GM23338 (cell line): ENCODE measurements around a stretch of chr6.

DNA sequence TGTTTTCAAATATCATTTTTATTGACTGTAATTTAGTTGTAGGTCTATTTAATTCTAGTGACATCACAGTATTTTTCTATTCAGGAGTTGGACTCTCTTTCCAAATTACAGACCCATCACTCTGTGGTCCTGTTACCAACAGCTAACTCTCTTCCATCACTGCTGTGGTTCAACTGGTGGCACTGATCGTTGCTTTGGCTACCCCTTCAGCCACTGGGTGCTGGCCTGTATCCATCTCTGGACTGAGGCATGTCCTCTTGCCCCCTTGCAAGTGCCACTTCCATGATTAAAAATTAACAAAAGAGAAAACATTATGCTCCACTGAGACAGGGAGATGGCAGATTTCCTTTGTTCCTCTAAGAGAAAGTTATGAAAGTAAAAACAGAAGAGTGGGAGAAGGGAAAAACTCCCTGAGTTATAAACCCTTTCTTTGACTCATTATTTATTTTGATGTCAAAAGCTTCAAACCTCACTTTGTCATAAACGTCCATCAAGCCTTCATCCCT is 49.6 kb upstream of the PBOV1 start:
- PRO-cap: no peak
- RAMPAGE, long total RNA: no peak

- PRO-cap: no peak
- RAMPAGE, long total RNA: no peak
Observed at GRCh38 chr6:138432821-138433162, 28.8 kb downstream of the HEBP2 start.

- PRO-cap: no peak
- RAMPAGE, long total RNA: no peak
Observed at GRCh38 chr6:139014985-139015535, 13.5 kb upstream of the ABRACL start.

DNA sequence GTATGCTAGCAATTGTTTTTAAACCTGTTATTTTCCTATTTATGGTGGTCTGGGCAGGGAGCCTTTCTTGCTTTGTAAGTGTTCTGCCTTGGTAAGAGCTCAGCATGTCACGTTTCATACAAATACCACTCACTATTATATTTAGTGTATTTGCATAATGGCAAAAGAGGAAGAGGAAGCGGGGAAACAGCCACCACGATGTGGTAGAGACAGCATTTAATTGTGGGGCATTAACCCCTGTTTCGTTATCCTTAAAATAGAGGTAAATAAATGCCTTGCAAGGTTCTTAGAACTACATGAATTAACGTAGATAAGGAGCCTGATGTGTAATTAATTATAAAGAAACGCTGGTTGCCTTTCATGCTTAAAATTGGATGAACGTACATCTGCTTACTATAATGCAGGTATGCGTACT is 2.0 kb downstream of the ABRACL start:
- PRO-cap: no peak
- RAMPAGE, long total RNA: no peak

GRCh38 chr6:139132744-139133337 is 2.0 kb upstream of the HECA start:
- PRO-cap: no peak
- RAMPAGE, long total RNA: no peak

- PRO-cap: no peak
- RAMPAGE, long total RNA: no peak
Observed at GRCh38 chr6:139144054-139145236, 9.6 kb downstream of the HECA start.

DNA sequence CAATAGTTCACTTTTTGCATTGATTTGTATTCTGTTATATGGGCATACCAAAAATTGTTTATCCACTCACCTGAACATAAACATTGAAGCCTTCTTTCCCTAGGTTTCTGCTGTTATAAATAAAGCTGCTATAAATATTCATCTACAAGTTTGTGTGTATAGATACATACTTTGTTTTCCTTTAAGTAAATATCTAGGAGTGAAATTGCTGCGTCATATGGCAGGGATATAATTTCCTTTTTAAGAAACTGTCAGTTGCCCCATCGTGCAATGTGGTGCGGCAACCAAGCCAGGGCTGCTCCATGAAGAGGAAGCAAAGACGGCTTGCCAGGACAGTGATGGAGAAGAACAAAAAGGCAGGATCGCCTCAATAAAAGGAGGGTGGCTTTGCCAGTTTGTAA is 36.7 kb downstream of the CITED2 start:
- PRO-cap: no peak
- RAMPAGE, long total RNA: no peak

DNA sequence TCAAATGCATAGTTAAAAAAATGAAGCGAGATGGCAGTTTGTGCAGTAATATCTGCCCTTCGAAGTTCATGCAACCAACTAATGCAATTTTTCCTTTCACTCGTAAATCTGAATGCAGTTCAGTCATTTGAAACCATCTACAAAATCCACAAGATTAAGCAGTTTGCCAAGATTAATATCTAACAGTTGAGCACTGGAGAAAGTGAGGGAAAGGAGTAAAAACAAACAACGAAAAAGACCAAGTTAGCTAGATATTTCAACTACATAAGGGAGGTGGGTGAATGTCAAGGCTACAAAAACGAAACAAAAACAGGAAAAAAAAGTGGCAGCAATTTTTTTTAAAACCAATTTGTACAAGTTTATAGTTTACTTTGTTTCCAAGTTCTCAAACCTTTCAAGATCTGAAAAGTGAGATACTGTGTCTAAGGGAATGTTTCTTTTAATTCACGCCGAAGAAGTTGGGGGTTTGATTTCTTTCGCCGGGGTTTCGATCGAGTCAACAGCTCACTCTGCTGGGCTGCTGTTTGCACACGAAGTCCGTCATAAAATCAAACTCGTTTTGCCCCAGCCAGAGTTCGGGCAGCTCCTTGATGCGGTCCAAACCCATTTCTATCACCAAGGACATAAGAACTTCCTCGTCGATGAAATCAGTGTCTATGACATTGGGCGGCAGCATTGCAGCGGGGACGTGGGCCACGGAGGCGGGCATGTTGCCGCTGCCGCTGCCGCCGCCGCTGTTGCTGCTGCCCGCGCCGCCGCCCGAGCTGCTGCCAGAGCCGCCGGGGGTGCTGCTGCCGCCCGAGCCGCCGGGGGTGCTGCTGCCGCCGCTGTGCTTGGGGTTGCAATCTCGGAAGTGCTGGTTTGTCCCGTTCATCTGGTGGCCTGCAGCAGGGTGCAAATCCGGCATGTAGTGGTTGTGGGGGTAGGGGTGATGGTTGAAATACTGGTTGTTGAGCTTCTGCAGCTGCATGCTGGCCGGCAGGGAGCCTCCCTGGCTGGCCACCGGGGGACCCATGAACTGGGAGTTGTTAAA is 1.5 kb downstream of the CITED2 start:
- PRO-cap: bidirectional peak, plus-strand start at position 471 of the sequence, minus-strand start at position 160 of the sequence; bidirectional peak, plus-strand start at position 864 of the sequence, minus-strand start at position 739 of the sequence
- RAMPAGE, long total RNA: no peak

GRCh38 chr6:139375710-139376350 is 1.4 kb upstream of the CITED2 start:
- PRO-cap: bidirectional peak, plus-strand start at chr6:139376004, minus-strand start at chr6:139375947
- RAMPAGE, long total RNA: no peak

- PRO-cap: no peak
- RAMPAGE, long total RNA: no peak
Observed at GRCh38 chr6:139490267-139490926, 115.9 kb upstream of the CITED2 start.

GRCh38 chr6:139578153-139578645 is 203.8 kb upstream of the CITED2 start:
- PRO-cap: no peak
- RAMPAGE, long total RNA: no peak

- PRO-cap: no peak
- RAMPAGE, long total RNA: no peak
Observed at GRCh38 chr6:139589930-139590850, 215.7 kb upstream of the CITED2 start.

GRCh38 chr6:140064346-140064807 is 689.9 kb upstream of the CITED2 start:
- PRO-cap: no peak
- RAMPAGE, long total RNA: no peak

DNA sequence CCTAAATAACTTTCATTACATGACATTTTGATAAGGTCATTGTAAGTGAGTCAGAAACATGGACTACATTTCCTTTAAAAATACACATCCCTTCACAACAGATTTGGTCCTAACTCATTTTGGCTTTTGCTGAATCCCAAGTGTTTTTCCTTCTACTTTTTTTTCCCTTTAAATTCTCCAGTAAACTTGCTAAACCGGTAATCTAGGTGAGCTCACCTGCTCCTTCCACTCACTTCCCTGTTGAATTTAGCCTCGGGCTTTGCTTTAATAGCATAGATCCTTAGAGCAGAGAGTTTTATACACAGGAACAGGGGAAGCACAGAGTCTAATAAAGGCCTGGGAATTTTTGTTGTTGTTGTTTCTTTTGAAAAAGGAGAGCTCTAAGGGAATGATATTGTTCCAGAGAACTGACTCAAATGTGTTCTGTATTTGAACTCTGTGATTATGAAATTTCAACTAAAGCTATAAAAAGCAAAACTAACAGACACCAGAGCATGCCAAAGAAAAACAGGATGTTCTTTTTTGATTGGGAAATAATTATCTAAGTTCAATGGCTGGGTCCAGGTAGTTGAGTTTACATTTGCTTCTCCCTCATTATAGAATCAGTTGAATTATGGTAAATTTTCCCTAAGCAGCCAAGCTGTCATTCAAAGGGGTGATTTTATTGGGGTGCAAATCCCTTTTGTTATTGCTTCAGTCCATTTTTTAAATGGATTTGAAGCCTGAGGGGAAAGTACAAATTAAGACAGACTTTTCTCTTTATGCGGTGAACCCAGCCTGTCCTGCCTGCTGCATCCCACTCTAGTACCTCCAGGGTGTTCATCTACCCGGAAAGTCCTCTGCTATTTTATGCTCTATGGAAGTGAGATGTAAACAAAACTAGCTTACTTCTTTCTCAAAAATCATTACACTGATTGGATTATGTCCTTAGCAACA is 1088.5 kb upstream of the CITED2 start:
- PRO-cap: no peak
- RAMPAGE, long total RNA: no peak

DNA sequence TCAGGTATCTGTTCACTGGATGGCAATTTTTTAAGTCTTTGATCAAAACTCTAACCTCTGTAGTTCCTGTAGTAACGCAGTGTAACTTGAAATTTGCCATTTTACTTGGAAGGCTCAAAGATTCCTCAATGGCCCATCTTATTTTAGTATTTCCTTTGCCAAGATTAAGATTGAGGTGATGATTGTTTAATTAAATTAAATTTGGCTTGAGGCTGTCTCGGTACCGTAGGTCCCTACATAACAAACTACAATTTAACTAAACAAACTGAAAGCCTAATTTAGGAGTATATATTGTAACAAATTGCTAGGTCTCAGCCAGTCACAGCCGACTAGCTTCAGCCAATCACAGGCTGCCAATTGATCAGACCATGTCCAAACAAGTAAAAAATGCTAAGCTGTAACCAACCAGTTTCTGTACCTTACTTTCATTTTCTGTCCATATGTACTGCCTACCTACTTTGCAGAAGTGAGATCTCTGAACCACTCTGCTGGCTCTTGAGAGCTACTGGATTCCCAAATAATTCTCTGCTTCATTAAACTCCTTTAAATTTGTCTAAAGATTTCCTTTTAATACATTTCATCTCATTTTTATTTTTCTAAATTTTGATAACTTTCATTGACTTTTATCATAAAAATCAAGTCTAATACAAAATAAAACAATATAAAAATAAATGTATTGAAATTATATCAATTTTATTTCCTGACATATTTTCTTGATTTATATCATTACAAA is 648.0 kb upstream of the GJE1 start:
- PRO-cap: no peak
- RAMPAGE, long total RNA: no peak

- PRO-cap: no peak
- RAMPAGE, long total RNA: no peak
Observed at GRCh38 chr6:141988264-141988854, 144.4 kb upstream of the GJE1 start.

DNA sequence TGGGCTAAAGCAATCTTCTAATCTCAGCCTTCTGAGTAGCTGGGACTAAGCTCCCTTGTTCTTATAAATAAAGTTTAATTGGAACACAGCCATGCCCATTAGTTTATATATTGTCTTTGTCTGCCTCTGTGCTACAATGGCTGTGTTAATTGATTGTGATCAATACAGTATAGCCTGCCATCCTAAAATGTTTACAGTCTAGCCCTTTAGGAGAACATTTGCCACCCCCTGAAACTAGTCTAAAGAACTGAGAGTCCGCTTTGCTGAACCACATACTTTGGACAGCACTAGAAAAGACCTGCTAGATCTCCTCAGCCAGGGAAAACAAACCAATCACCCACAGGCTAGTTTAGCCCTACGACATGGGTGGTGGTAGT is 72.1 kb downstream of the ADGRG6 start:
- PRO-cap: no peak
- RAMPAGE, long total RNA: no peak

DNA sequence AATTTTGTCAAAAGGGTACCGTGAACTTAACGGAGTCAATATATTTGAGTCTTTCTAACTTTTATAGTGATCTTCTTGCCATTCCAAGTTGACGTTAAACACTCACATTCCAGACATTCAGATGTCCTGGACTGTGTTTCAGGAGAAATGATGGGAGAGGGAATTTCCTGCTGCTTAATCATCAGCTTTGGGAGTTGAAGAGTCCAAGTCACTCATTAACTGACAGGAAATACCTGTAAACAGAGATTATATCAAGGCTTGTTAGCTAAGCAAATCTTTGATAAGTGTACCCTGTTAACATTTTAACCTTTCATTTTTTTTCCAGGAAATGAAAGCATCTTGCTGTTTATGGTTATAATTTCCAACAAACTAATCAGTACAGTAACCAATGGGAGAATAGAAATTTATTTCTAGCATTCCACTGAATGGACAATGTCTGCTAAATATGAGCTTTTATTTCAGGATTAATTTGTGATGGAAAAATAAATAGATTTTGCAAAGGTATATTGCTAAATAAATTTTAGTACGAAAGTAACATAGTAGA is 73.5 kb downstream of the ADGRG6 start:
- PRO-cap: no peak
- RAMPAGE, long total RNA: no peak

GRCh38 chr6:142819997-142821164 is 124.6 kb downstream of the HIVEP2 start:
- PRO-cap: no peak
- RAMPAGE, long total RNA: no peak

DNA sequence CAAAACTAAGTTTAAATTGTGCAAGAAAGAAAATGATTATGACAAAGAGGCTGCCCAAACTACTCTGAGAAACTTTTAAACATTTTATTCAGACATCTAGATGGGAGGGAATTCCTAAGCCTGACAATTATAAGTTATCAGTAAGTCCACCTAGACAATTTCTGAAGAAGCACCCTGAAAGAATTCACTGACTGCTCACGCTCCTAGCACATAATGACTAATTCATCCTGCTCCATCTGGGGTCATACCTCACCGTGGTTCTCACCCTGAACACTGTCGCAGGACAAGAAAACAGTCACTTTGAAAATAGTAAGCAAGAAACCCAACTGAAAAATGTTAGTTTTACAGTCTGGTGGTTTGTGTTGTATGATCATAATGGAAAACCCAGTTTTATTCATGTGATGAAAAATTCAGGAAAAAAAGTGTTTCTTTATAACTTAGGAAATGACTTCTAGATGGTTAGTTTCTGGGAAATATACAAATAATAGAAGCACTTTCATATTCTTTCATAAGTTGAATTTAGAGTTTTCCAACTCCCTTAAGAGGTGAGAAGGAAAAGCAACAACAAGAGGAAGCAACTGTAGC is 94.3 kb downstream of the HIVEP2 start:
- PRO-cap: no peak
- RAMPAGE, long total RNA: no peak